Tibial artery (tissue), 1 donor: Measurements from ENCODE around the genes CHD9NB, RBL2 and RPGRIP1L.

- PRO-cap = no peak
These were observed 290.6 kb downstream of the TOX3 start for GRCh38 chr16:52256351-52256826.

DNA sequence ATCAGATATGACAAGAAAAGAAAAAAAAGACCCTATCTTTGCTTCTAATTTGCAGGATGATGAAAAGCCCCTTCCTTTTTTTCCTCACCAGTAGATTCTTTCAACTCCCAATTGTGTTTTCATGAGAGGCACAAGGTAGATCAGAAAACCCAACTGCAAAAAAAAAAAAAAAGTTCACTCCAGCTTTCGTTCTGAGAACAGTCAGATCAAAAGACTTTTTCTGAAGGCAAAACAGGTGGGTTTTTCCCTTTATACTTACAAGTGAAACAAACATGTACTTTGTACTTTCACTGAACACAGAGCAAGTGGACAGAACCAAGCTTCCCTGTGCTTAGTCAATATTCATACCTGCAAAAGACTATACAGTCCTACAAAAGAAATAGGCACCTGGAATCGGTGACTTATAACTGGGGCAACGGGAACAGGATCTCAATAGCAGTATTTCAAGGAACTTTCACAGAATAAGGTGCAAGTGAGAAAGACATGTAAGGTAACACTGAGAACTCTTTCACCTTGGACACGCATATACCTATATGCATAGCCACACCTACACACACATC, 54.1 kb downstream of the TOX3 start:
- PRO-cap = no peak

- PRO-cap = no peak
These were observed 52.7 kb downstream of the TOX3 start for GRCh38 chr16:52494215-52494581.

DNA sequence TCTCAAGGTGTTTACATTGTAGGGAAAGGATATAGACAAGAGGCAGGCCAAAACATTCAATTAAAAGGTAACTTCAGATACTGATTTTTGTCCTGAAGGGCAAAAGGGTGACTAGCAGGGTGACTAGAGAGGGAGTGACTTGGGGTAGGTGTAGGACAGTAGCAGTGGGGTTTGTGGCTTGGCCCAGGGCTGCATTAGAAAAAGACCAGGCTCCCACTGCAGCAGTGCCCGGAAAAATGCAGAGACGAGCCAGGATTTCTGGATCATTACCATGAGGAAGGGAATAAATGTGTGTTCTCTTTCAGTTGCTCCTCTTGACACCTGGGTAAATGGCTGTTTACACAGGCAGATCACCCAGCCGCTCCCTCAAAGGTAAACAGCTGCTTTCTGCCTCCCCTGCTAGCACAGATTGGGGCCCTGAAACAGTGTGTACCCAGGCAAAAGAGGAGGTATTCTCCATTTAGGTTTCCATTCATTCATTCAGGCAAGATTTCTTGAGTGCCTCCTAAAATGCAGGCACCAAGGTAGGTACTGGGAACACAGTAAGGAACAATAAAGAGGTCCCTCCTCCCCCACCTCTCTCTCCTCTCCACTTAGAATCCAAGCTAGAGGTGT, 15.0 kb upstream of the TOX3 start:
- PRO-cap = no peak

DNA sequence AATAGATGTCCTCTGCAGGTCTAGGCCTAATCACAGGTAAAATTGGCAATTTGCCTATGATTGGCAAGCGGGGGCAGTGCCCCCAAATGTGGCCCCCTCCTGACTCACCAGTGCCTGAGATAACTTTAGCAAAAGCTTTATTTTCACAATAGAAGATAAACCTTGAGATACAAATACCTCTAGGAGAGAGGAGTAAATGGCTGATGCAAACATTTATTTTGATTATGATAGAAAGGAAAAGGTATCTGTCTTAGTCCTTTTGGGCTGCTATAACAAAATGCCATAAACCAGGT, 132.9 kb upstream of the TOX3 start:
- PRO-cap = no peak

- PRO-cap = no peak
These were observed 10.3 kb downstream of the CHD9NB start for GRCh38 chr16:53042078-53043167.

DNA sequence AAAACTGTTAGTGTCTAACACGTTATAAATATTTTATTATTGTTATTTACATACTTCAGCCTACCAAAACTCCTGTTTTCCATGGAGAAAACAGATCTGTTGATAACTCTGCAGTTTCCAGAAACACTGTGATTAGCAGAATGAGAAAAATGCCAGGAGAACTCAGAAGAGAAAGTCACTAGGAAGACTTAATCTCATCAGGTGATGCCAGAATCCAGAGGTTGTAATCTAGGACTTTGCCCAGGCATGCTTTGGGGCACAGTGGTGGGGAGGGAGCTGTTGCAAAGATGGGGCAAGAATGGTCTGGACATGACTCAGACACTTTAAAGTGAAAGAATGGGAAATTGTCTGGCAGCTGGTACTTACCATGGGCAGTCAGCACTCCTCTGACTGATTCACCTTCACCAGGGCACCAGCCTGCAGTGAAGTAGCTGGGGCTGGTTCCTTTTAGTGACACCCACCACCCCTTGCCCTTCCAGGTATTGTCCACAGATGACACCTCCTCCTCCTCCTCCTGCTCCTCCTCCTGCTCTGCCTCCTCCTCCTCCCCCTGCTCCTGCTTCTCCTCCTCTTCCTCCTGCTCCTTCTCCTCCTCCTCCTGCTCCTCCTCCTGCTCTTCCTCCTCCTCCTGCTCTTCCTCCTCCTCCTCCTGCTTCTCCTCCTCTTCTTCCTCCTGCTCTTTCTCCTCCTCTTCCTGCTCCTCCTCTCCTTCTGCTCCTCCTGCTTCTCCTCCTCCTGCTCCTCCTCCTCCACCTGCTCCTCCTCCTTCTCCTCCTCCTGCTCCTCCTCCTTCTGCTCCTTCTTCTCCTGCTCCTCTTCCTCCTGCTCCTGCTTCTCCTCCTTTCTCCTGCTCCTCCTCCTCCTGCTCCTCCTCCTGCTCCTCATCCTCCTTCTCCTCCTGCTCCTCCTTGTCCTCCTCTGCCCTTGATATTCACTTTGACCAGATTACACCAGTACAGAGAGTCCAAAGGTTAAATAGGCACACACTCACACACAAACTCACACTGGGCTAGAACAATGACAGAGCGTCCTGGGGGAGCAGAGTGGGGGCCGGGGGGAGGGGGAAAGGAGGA, at the start of gene CHD9NB:
Gene CHD9NB, minus strand, starts transcription at position 503 of the 1,073 bp plus-strand sequence.
- PRO-cap = no peak

GRCh38 chr16:53080278-53081322, 25.8 kb downstream of the CHD9 start:
- PRO-cap = no peak

GRCh38 chr16:53130836-53131802, 76.3 kb downstream of the CHD9 start:
- PRO-cap = bidirectional peak, plus-strand start at chr16:53131036, minus-strand start at chr16:53130397; unidirectional peak, plus-strand start at chr16:53131593; bidirectional peak, plus-strand start at chr16:53131837, minus-strand start at chr16:53131725

DNA sequence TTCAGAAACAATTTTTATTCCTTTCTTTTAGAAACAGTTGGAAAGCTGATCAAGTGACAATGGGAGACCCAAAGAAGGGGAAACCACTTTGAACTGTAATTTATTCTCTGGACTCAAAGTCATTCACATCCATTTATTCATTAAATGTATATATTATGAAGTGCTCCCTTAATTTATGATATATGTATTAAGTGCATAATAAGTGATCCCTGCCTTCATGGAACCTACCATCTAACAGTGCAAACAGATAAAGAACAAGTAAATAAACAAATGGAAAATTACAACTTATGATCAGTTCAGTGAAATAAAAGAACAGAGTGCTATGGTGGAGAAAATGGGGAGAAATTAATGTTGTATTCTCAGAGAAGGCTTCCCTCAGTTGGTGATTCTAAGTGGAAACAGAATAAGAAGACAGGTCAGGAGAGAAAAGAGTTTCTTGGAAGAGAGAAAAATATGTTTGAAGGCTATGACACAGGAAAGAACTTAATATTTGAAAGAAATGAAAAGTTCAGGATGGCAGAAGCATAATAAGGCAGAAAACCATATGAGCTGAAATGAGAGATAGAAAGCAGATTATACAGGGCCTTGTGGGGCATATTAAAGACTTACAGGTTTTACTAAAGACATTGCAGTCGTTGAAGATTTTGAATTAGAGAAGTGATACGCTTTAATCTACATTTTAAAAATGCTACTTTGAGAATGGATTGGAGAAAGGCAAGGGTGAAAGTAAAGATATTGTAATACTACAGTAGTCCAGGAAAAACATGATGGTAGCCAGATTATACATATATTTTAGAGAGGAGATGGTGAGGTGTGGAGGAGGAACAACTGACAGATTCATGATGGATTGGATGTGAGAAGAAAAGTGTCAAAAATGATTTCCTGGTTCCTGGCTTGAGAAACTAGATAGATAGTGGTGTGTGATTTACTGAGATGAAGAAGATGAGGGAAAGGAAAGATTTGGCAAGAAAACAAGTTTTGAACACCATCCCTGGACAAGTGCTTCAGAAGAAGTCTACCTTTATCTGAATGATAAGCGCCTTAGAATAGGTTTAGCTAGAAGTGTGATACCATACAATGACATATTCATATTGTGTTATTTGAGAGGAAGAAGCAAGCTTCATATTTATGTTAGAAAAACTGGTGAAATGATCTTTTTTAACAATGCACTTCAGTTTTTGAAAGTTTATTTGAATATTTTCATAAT, 80.3 kb downstream of the CHD9 start:
- PRO-cap = no peak

DNA sequence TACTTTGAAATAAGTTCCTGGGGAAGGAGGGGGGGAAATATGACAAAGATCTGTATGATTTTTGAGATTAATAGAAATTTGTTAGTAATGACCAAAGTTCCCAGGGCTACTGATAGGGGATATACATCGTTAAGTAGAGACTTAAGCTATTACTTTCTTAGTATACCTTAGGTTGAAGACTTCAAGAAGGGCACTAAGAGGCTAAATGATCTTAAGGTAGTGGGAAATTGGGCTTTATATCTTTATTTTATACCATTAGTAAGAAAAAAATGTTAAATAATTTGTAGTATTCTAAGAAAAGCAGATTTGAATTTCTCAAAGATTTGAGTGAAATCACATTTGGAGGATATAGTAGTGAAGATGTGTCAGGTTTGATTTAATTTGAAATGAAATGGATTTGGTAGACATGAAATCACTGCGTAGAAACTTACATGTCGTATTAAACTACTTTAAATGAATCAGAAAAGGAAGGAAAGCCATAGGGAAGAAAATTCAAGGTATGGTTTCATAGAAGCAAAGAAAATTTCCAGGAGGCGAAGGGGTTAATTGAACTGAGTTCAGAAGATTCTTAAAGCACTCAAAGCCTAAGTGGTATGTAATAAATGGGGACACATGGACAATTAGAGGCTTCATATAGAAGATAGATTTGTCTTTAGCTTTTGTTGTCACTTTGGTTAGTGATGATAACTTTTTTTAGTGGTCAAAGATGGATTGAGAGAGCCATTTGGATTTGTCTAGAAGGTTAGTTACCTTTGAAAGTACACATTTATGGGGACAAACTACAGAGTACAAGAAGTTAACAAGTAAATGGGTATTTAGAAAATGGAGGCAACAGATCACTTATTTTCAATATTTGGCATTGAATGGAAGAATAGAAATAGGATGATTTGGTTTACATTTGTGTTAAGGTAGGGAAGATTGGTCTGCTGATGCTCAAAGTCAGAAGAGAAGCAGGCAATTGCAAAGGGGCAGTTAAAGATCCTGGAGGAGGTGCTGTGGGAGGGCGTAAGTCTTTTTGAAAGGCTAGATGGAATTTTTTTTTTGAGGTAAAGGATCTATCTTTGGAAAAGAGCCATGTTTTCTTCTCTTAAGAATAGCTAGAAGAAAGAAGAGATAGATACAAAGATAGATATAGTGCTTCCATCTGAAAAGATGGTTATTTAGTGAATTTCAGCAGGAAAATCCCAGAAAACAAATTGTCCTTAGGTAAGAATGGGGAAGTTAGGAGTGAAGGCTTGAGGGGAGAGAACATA, 83.6 kb downstream of the CHD9 start:
- PRO-cap = no peak

DNA sequence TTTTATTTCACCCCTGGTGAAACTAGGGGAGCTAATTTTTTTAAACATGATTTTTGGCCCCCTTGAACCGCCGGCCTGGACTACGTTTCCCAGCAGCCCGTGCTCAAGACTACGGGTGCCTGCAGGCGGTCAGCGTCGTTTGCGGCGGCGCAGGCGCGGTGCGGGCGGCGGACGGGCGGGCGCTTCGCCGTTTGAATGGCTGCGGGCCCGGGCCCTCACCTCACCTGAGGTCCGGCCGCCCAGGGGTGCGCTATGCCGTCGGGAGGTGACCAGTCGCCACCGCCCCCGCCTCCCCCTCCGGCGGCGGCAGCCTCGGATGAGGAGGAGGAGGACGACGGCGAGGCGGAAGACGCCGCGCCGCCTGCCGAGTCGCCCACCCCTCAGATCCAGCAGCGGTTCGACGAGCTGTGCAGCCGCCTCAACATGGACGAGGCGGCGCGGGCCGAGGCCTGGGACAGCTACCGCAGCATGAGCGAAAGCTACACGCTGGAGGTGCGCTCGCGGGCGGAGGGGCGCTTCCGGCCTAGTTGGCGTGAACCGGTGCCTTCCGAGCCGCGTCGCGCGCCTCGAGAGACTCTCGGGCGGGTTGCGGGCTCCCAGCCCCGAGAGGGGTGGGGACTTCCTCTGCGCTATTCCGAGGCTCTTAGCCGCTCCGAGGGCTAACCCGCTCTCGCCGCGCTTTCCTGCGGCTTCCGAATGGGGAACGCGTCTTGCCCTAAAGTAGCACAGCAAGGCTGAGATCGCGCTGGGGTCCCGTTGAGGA, at the start of gene RBL2:
Gene RBL2, plus strand, starts transcription at position 167 of the 763 bp plus-strand sequence.
- PRO-cap = unidirectional peak, plus-strand start at position 135 of the sequence; bidirectional peak, plus-strand start at position 570 of the sequence, minus-strand start at position 588 of the sequence

GRCh38 chr16:53445387-53445900, 11.2 kb downstream of the RBL2 start:
- PRO-cap = no peak

DNA sequence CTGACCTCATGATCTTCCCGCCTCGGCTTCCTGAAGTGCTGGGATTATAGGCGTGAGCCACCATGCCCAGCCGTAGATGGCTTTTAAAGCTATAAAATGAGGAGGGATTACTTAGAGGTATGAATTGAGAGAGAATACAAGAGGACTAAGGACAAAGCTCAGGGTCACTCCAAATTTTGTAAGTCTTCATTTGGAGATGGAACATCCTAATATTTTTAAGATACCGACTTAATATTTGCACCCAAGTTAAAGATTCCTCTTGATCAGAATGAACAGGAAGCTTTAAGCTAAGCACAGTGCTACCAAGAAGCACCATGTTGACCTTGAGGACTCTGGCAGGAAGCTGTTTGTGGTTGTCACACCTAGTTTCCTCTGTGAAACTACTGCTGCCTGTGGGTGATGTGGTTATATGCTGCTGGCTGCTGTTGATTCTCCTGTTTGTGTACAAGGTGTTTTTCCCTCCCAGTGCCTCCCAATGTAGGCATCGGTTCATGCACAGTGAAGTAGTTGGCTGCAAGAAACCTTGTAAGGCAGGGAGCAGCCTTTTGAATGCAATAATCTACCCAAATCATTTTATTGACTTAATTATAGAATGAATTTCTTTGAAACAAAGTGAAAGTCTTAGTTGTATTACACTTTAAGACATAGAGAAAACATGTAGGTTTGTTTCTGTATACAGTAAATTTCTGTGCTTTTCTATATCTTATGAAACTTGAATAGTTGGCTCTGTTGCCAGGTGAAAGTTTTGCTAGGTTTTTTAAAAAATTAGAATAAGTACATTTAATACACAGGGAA, 23.4 kb downstream of the RBL2 start:
- PRO-cap = no peak

DNA sequence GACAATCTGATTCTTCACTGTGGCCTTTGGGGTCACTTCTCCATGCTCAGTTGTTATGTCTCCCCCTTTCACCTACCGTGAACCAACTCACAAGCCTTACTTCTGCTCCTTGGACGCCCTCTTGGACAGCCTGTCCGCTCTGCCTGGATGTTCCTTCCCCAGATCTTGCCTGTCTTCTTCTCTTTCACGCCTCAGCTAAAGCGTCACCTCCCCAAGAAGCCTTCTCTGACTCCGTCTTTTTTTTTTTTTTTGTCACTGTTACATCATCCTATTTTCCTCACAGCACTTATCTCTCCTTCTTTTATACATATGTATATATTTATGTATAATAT, 16.3 kb upstream of the AKTIP start:
- PRO-cap = no peak

DNA sequence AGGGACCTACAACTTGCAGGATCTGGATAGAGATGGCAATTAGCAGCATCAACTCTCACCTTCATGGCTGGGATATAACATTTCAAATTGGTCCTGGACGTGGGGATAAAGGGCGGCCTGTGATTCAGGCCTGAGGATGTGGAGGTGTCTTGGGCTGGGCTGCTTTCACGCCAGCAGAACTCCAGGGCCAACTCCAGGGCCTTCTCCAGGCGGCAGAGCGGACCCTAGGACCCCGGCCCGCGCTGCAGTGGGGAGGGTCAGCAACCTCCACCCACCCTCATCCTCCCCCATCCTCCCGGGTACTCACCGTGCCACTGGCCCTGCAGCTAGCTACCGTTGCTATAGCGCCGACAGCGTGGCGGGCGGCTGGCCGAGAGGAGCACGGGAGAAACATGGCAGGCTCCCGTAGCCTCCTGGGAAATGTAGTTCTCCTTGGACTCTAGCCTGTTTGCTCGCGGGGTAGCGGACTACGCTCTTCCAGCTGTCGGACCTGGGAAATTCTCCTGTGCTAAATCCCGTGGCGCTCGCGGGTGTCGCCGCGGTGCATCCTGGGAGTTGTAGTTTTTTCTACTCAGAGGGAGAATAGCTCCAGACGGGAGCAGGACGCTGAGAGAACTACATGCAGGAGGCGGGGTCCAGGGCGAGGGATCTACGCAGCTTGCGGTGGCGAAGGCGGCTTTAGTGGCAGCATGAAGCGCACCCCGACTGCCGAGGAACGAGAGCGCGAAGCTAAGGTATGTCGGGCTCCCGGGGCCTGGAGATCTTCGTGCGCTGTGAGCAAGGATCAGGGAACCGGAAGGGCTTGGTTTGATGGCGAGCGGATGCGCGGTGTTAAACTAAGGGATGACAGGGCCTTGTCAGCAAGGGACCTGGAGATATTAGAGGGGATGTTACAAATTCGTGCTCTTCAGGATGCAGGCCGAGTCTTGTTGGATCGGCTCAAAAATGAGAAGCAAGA, at the start of gene RPGRIP1L:
Gene RPGRIP1L, minus strand, starts transcription at position 364 of the 958 bp plus-strand sequence.
- PRO-cap = unidirectional peak, plus-strand start at position 661 of the sequence

DNA sequence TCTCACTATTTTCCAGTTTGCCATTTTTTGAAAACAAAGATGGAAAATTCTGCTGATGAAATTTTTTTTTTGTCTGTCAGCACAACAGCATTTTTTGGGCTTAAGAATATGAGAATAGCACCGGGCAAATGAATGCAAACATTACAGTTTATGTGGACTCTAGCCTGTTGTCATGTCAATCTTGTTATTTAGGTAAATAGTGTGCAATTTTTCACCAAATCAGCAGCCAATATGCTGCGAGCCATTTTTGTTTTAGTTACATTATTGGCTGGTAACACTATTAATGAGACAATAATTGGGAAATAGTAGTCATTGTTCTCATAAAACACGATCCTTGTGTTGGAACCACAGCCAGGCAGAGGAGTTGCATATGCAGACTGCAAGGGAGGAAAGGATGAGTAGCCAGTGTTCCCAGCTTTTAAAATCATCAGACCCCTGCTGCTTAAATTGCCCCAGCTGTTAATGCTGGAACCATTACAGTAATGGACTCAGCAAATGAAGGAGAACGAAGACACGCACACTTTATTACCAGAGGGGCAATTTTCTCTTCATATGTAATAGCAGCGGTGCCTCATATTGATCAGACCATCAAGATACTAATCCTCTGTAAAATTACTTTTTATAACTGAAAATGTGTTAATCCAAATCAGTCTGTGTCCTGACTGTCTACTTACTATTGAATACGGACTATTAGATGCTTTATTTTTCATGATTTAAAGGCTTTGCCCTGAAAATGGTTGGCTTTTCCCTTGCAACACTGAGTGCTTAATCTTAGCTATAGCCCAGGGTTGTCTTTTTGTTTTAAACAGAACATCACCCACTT, 10.7 kb downstream of the FTO start:
- PRO-cap = no peak

GRCh38 chr16:53886813-53887030, 182.8 kb downstream of the FTO start:
- PRO-cap = no peak

DNA sequence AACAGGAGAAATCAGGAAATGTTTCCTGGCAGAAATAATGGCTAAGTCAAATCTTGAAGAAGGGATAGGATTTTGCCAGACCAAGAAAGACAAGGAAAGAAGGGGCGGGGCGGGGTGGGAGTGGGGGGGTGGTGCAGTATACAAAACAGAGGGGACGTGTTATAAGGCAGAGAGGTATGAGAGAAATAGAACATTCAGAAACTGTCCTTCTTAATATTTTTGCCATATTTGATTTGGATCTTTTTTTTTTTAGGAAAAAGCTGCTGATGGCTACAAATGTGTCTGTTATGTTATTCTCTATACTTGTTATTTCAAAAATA, 289.2 kb downstream of the IRX3 start:
- PRO-cap = no peak

DNA sequence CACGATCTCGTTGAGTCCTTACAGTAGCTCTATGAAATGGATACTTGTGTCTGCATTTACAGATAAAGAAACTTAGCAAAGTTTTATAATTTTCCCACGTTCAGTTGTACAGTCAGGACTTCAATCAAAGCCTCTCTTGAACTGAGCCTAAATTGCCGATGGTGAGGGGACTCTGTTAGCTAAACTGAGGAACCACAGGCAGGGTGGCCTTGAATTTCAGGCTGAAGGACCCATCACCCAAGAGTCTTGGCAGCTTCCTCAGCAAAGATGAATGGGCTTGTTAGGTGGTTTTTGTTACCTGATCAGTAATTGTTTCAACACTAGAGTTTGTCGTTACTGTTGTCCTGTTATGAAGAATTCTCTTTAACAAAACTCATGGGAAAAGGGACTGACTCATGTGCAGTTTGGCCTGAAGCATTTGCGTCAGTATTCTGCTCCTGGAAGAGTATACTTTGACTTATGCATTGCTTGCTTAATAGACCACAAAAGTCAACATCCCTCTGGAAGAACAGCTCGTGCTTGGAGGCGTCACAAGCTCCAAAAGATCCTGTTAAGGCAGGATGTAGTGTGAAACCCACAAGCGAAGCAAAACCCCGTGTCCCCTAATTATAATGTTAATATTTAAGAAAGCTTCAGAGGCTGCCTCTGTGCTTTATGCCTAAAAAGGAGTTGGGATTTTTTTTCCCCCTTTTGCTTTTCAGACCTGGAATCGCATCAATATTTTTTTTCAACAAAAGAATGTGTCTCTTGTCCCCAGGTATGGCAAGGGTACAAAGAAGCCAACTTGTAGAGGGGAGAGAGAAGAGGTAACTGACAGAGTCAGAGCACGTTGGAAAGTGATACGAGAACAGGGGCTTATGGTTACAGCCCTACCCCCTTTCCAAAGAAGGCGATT, 205.9 kb downstream of the IRX3 start:
- PRO-cap = no peak